Stomach (tissue), 7 donors: ENCODE data around the gene SPATC1L.

GRCh38 chr21:46079190-46079724 is 18.7 kb upstream of the COL6A2 start:
- PRO-cap: no peak
- RAMPAGE, long total RNA, 5 experiments: no peak in any of the 5 experiments
- RRBS: no CpG with 5 or more reads among the region's 16 CpGs

DNA sequence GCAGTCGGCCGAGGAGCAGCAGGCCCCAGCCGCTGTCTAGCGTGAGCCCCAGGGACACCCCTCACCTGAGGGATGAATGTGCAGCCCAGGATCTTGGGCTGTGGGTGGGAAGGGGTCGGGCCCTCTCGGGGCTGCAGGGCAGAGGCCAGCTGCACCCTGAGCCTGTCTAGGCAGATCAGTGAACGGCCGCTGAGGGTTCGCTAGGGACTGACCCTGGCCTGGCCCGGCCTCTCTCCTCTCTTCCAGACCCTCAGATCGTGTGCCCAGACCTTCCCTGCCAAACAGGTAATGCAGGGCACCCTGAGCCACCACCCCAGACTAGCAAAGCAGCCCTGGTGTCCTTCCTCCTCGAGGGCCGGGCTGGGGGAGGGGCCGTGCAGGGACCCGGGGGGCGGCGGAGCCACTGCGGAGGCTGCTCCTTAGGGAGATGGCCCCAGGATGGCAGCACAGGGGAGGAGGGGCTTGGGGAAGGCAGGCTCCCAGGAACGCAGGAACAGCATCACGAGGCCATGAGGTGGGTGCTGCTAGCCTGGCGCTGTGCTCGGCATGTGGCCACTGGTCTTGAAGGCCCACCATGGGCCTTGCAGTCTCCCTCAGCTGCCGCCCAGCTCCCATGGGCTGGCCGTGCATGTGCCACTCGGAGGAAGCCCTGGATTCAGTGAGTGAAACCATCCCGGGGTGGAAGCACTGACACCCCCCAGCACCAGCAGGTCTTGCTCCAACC is 28.5 kb downstream of the COL6A2 start:
- PRO-cap: no peak
- RAMPAGE, long total RNA, 5 experiments: no peak in any of the 5 experiments
- RRBS: 73% methylated on average over 1 of the region's 26 CpGs

GRCh38 chr21:46183641-46184585 is at the start of gene SPATC1L:
SPATC1L (minus strand) TSS chr21:46184459.
- PRO-cap: no peak
- RAMPAGE, long total RNA, 5 experiments: start-site peak on the minus strand in 4 of 5 experiments, at chr21:46184402-46184489 at its widest, 14 to 51 reads per replicate
- RRBS: 3% methylated on average over 4 of the region's 30 CpGs

GRCh38 chr21:46242218-46243130 is 13.9 kb upstream of the LSS start:
- PRO-cap: no peak
- RAMPAGE, long total RNA, 5 experiments: start-site peak on the minus strand in 1 of 5 experiments, at chr21:46242853-46242920 at its widest, 5 reads per replicate
- RRBS: no CpG with 5 or more reads among the region's 8 CpGs

DNA sequence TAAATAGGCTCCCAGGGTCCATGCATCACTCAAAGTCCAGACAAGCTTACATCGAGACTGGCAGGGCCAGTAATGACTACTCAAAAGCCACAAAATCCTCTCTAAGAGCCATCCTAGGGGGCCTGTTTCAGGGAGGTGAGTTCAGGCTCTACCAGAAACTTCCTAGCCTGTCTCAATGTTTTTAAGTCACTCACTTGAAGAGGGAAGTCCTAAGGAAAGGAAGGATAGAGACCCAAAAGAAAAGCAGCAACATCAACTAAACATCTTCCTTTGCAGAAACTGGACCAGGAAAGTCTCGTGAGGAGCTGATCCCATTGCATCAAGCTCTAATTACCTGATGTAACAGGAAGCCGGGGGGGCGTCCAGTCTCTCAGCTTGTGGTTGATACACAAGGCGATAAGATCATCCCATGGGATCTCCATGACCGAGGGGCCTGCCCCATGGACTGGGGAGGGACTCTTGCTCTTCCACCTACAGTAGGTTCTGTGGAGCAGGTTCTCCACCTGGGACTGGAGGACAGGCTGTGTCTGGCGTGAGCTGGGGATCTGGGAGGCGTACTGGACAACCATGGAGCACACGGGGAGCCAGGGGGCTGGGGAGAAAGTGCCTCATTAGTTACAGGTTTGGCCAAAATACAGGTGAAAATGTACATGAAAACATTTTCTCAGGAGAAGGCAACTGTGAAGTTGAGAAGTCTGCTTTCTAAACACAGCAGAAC is 14.7 kb upstream of the LSS start:
- PRO-cap: no peak
- RAMPAGE, long total RNA, 5 experiments: start-site peak on the minus strand in 4 of 5 experiments, centred at positions 200 to 428 of the sequence, 5 to 29 reads per replicate
- RRBS: no CpG with 5 or more reads among the region's 9 CpGs

GRCh38 chr21:46247916-46248516 is 19.4 kb upstream of the LSS start:
- PRO-cap: no peak
- RAMPAGE, long total RNA, 5 experiments: no peak in any of the 5 experiments
- RRBS: no CpG with 5 or more reads among the region's 3 CpGs

- PRO-cap: no peak
- RAMPAGE, long total RNA, 5 experiments: no peak in any of the 5 experiments
- RRBS: no CpG with 5 or more reads among the region's 13 CpGs
Measured at GRCh38 chr21:46256241-46256723, 27.7 kb upstream of the LSS start.

GRCh38 chr21:46376713-46377527 is 53.0 kb downstream of the PCNT start:
- PRO-cap: no peak
- RAMPAGE, long total RNA, 5 experiments: no peak in any of the 5 experiments
- RRBS: 100% methylated on average over 1 of the region's 17 CpGs

DNA sequence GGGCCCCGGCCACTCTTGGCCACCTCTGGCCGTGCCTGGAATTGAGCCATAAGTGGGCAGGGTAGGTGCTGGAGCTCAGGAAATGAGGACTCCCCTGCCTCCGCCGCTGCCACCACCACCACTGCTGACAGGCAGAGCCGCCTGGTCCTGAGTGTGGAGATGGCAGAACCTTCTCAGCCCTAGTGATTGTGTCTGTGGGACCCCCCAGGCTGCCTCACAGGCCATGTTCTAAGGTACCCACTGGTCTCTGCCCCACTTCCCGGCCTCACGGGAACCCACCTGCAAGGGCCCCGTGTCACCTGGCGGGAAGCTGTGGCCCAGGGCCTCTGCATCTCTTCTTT is 34.5 kb upstream of the DIP2A start:
- PRO-cap: no peak
- RAMPAGE, long total RNA, 5 experiments: no peak in any of the 5 experiments
- RRBS: no CpG with 5 or more reads among the region's 9 CpGs

GRCh38 chr21:46424641-46425459 is 33.8 kb upstream of the DIP2A start:
- PRO-cap: no peak
- RAMPAGE, long total RNA, 5 experiments: no peak in any of the 5 experiments
- RRBS: no CpG with 5 or more reads among the region's 33 CpGs

DNA sequence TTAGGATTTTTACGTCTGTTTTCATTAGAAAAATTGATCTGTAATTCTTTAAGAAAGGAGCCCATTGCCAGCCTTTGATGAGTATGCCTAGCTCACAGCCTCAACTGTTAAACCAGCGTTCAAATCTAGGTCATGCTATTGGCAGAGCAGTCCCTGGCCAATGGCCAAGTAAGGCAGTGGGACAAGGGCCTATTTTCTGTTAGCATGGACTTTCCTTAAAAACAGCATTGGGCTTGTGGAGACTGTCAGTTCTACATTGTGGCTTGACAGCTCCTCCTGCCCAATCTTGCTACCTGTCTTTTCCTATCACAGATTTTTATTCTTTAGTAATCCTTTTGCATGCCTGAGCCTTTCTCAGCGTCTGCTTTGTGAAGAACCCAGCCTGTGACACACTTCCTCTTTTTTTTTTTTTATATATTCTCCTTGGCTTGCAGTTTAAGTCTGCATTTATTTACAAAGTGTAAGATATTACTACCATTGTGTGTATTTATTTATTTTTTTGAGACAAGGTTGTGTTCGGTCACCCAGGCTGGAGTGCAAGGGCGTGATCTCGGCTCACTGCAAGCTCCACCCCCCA is 56.5 kb downstream of the DIP2A start:
- PRO-cap: no peak
- RAMPAGE, long total RNA, 5 experiments: no peak in any of the 5 experiments
- RRBS: no CpG with 5 or more reads among the region's 6 CpGs

GRCh38 chr21:46548083-46548521 is 56.8 kb downstream of the S100B start:
- PRO-cap: no peak
- RAMPAGE, long total RNA, 5 experiments: start-site peak on the plus strand in 1 of 5 experiments, at chr21:46548182-46548485 at its widest, 63 reads per replicate
- RRBS: no CpG with 5 or more reads among the region's 5 CpGs

DNA sequence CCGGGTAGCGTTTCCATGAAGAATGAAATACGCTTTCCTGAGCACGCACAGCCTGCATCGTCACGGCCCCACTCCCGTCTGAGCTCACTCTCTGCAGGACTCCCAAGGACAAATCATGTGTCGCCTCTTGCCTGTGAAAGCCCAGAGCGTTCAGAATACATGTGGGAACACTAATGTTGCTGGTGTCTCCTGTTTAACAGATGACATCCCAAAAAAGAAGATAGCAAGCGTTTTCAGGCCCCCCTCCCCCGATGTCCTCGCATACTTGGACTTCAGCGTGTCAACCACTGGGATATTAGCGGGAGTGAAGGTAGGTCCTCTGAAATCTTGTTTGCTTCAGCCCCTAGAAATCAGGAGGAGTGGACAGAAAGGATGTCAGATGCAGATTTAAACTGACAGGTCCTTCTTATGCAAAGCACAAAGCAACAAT is 49.1 kb downstream of the S100B start:
- PRO-cap: no peak
- RAMPAGE, long total RNA, 5 experiments: start-site peak on the plus strand in 1 of 5 experiments, centred at position 100 of the sequence, 5 reads per replicate
- RRBS: no CpG with 5 or more reads among the region's 14 CpGs

- PRO-cap: unidirectional peak, minus-strand start at chr21:46599331
- RAMPAGE, long total RNA, 5 experiments: no peak in any of the 5 experiments
- RRBS: no CpG with 5 or more reads among the region's 7 CpGs
Measured at GRCh38 chr21:46599152-46599558, 5.7 kb downstream of the S100B start.

GRCh38 chr21:46621246-46622168 is 14.0 kb upstream of the PRMT2 start:
- PRO-cap: no peak
- RAMPAGE, long total RNA, 5 experiments: no peak in any of the 5 experiments
- RRBS: no CpG with 5 or more reads among the region's 11 CpGs

DNA sequence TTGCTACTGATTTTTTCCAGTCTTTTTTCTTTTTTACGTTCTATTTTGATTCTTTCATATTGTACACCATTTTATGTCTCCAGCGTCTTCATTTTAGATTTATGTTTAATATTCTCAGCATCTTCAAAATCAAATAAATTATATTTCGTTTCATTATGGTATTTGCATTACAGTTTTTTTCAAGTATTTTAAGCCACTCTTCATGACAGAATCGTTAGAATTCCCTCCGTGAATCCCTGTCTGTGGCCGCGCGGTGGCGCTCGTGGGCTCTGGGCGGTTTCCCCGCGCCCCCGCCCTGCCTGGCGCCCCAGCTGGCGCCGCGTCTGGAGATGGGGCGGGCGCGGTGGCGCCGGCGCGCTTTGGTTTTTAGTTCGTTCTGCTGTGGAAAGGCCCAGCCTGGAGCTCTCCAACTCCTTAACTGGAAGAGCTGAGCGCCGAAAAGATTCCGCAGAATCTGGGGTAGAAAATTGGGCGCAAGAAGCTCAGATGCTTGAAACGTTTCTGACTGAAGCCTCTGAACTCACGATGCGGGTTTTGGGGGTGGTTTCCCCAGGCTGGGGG is 25.7 kb downstream of the PRMT2 start:
- PRO-cap: unidirectional peak, plus-strand start at position 374 of the sequence
- RAMPAGE, long total RNA, 5 experiments: no peak in any of the 5 experiments
- RRBS: no CpG with 5 or more reads among the region's 33 CpGs